Right atrium auricular region (tissue), 2 donors: ENCODE results near the gene EPO.

DNA sequence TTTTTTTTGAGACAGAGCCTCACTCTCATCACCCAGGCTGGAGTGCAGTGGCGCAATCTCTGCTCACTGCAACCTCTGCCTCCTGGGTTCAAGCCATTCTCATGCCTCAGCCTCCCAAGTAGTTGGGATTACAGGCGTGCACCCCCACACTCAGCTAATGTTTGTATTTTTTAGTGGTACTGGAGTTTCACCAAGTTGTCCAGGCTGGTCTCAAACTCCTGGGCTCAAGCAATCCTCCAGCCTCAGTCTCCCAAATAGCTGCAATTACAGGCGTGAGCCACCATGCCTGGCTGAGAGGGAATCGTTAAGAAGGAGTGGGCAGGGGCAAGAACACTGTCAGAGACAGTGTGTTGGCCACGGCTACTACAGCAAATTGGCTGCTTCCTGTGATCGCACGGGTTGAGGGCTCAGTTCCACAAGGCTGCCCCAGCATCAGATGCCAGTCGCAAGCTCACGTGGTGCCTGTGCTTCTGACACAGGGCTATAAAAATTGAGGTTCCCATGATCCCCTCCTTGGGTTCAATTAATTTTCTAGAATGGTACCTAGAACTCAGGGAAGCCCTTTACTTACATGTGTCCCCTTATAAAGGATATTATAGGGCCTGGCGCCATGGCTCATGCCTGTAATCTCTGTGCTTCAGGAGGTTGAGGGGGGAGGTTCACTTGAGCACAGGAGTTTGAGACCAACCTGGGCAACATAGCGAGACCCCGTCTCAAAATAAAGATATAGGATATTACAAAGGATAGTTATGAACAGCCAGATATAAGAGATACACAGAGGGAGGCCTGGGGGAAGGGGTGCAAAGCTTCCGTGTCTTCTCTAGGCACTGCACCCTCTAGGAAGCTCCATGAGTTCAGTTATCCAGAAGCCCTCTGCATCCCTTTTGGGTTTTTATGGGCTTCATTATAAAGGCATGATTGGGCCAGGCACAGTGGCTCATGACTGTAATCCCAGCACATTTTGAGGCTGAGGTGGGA lies 5.0 kb upstream of the PILRA start:
- PRO-cap: no peak
- RAMPAGE, long total RNA, 2 experiments: no peak in any of the 2 experiments

- PRO-cap: no peak
- RAMPAGE, long total RNA, 2 experiments: no peak in any of the 2 experiments
Measured at GRCh38 chr7:100493861-100494536, 10.3 kb downstream of the NYAP1 start.

- PRO-cap: no peak
- RAMPAGE, long total RNA, 2 experiments: no peak in any of the 2 experiments
Measured at GRCh38 chr7:100510747-100511216, 27.1 kb downstream of the NYAP1 start.

GRCh38 chr7:100539950-100540713 lies 1.1 kb downstream of the AGFG2 start:
- PRO-cap: no peak
- RAMPAGE, long total RNA, 2 experiments: no peak in any of the 2 experiments

- PRO-cap: no peak
- RAMPAGE, long total RNA, 2 experiments: no peak in any of the 2 experiments
Measured at GRCh38 chr7:100555541-100556114, 16.6 kb downstream of the AGFG2 start.

GRCh38 chr7:100556380-100557070 lies 17.2 kb downstream of the SAP25 start:
- PRO-cap: no peak
- RAMPAGE, long total RNA, 2 experiments: no peak in any of the 2 experiments

DNA sequence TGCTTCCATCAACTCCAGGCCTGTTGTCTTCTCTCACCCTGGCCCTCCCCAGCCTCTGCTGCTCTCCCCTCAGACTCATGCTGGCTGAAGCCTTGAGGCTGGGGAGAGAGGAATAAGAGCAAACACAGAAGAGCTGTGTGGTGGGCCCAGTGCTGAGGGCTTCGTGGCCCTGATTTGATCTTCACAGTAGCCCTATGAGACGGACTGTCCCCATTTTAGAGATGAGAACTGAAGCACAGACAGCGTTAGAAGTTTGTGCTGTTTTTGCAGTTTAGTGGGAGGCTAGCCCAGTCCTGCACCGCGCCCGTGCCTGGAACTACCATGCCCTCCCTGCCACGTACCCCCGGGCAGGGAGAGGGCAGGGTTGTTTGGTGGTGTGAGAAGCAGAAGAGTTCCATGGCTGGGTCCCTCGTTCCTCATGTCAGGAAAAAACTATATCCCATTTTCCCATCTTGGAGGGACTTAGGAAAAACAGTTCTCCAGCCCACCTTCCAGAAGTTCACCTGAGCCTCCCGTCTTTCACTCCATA lies 10.3 kb downstream of the SAP25 start:
- PRO-cap: no peak
- RAMPAGE, long total RNA, 2 experiments: no peak in any of the 2 experiments

GRCh38 chr7:100565496-100565813 lies 8.2 kb downstream of the SAP25 start:
- PRO-cap: no peak
- RAMPAGE, long total RNA, 2 experiments: no peak in any of the 2 experiments

- PRO-cap: no peak
- RAMPAGE, long total RNA, 2 experiments: no peak in any of the 2 experiments
Measured at GRCh38 chr7:100581830-100582334, 4.0 kb downstream of the LRCH4 start.

DNA sequence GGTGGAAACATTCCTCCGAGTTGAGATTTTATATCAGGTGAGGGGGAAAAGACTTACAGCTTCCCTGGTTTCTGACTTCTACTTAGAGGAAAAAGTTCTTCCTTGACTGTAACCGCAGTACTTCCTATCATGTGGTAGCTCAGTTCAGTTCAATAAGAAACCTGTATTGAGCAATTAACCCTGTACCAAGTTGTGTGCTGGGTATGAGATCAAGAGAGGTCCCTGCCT lies 1.4 kb downstream of the MOSPD3 start:
- PRO-cap: no peak
- RAMPAGE, long total RNA, 2 experiments: no peak in any of the 2 experiments

DNA sequence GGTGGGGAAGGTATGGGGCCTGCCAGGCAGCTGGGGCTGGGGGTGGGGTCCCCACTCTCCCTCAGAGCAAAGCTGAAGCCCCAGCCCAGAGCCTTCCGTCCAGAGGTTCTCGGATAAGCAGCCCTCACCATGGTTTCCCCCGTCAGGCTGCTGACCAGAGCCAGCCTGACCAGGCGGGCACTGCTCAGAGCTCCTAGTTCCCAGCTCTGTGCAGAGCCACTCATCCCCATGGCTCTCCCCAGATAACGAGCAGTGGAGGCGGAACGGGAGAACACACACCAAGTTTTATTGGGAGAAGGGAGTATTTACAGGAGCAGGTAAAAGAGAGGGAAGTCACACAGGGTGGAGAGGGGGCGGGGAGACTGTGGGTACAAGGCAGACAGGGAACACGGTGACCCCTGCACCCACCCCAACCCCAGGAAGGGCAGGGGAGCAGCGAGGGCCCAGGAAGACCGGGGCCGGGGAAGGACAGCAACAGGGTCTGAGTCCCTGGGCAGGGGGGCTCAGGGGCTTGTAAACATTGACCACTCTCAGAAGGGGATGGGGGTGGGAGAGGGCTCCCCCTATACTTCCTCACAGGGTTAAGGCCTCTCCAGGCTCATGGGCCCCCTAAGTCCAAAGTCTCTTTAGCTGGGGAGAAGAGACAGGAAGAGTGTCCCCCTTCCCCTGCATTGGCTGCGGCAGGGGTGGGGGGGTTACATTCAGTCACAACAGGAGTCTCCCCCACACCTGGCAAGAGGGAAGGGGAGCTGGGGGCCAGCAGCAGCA lies 5.9 kb downstream of the GNB2 start:
- PRO-cap: no peak
- RAMPAGE, long total RNA, 2 experiments: no peak in any of the 2 experiments

DNA sequence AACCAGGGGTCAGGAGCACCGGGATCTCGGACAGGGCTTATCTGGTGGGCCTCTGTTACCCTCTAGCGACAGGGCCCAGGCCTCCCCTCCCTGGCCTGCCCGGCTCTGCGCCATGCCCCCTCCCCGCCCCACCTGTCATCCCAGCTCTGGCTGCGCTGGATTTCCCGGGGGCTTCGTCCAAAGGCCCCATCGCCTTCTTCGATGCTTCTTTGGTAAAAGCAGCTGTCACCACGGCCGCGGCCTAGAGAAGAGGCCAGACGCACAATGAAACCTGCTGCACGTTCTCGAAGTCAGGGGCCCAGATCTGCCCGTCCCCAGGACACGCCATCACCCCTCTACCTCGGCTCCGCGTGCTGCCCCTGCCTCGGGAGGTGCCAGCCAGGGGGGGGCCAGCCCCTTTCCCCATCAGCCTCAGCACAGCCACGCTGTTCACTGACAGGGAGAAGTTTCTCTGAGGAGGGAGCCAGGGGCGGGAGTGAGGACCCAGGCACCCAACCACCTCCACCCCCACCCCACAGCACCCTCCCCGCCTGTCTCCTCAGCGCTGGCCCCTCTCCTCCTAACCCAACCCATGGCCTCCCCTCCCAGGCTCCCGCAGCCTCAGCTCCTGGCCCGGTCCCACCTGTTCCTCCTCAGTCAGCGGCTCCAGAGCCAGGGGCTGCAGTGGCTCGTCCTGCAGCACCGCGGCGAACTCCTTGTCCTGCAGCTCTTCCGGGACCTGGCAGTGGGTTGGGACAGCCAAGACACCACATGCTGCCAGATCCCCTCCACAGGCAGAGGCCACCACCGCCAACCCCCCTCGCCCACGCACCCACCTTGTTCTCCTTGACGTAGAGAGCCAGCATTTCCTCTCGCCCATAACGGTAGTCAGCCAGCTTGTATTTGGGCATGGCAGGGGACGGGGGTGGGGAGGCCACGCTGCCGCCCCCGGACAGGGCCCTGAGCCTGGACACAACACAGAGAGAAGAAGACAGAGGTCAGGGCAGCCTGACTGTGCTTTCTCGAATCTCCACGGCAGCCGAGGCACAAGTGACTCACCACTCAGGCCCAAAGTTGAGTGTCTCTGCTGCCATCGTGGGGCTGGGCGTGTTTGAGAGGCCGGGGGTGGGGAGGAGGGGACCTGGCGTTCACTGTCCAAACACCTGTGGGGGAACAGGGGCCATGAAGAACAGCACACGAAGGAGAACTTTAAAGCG lies 6.5 kb downstream of the GIGYF1 start:
- PRO-cap: no peak
- RAMPAGE, long total RNA, 2 experiments: no peak in any of the 2 experiments

GRCh38 chr7:100720132-100720921 lies at the start of gene EPO:
Gene EPO (plus strand): TSS chr7:100720468.
- PRO-cap: no peak
- RAMPAGE, long total RNA, 2 experiments: no peak in any of the 2 experiments

DNA sequence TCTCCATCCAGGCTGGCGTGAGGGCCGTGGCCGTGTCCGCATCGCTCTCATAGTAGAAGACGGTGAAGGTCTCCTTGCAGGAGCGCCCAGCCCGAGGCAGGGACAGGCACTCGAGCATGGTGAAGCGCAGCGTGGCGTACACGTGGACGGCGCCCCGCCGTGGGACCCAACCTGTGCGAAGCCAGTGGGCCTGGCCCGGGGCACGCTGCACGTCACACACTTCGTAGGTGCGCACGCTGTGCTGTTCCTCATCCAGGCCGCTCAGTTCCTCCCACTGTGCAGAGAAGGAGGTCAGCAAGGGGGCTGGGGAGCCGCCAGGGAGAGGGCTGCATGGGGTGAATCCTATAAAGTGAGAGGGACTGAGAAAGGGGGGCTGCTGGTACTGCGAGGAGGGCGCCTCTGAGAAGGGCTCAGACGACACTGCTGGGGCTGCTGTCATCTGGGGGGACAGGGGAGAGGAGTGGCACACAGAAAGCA lies 3.6 kb downstream of the EPHB4 start:
- PRO-cap: no peak
- RAMPAGE, long total RNA, 2 experiments: no peak in any of the 2 experiments

- PRO-cap: no peak
- RAMPAGE, long total RNA, 2 experiments: no peak in any of the 2 experiments
Measured at GRCh38 chr7:100829199-100829857, 2.0 kb upstream of the EPHB4 start.

- PRO-cap: bidirectional peak, plus-strand start at chr7:100837605, minus-strand start at chr7:100837406
- RAMPAGE, long total RNA, 2 experiments: no peak in any of the 2 experiments
Measured at GRCh38 chr7:100837041-100837842, 9.9 kb upstream of the EPHB4 start.

DNA sequence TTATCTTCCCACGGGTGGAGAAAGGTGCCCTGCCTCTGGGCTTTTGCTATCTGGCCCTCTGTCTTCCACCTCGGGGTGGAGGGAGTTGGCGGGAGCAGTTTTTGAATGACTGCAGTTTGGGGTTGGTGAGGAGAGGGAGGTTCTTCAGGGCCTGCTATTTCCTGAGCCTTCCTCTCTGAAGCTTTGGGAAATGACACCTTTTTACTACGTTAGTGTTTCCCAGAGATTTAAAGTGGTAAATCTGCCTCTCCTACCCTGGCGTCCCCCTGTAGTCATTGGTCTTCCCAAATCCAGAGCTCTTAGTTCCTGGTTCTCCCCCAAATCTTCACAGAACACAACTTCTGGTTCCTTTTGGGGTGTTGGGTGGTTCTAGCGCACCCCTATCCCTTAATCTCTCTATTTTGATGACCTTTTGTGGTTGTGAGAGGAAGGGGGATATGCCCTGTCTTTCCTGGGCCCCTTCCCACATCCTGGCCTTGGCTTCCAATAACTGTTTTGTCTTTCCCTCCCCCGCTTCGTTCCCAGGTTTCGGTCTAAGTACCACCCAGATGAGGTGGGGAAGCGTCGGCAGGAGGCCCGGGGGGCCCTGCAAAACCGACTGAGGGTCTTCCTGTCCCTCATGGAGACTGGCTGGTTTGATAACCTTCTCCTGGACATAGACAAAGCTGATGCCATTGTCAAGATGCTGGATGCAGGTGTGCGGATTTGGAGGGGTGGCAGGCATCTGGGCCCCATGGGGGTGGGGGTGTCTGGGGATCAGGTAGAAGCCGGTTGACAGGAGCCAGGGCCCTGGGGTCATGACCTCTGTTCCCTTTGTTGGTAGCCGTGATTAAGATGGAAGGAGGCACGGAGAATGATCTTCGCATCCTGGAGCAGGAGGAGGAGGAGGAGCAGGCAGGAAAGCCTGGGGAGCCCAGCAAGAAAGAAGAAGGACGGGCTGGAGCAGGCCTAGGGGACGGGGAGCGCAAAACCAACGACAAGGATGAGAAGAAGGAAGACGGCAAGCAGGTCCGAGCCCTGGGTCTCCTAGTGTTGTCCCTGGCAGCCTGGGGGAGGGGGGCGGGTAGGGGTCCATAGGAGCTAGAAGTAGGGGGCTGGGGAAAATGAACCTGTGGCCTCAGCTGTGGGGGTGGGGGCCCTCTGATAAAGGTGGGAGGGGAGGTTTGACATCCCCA lies 5.6 kb downstream of the UFSP1 start:
- PRO-cap: no peak
- RAMPAGE, long total RNA, 2 experiments: no peak in any of the 2 experiments

GRCh38 chr7:100887474-100887969 lies 2.0 kb downstream of the UFSP1 start:
- PRO-cap: no peak
- RAMPAGE, long total RNA, 2 experiments: no peak in any of the 2 experiments

DNA sequence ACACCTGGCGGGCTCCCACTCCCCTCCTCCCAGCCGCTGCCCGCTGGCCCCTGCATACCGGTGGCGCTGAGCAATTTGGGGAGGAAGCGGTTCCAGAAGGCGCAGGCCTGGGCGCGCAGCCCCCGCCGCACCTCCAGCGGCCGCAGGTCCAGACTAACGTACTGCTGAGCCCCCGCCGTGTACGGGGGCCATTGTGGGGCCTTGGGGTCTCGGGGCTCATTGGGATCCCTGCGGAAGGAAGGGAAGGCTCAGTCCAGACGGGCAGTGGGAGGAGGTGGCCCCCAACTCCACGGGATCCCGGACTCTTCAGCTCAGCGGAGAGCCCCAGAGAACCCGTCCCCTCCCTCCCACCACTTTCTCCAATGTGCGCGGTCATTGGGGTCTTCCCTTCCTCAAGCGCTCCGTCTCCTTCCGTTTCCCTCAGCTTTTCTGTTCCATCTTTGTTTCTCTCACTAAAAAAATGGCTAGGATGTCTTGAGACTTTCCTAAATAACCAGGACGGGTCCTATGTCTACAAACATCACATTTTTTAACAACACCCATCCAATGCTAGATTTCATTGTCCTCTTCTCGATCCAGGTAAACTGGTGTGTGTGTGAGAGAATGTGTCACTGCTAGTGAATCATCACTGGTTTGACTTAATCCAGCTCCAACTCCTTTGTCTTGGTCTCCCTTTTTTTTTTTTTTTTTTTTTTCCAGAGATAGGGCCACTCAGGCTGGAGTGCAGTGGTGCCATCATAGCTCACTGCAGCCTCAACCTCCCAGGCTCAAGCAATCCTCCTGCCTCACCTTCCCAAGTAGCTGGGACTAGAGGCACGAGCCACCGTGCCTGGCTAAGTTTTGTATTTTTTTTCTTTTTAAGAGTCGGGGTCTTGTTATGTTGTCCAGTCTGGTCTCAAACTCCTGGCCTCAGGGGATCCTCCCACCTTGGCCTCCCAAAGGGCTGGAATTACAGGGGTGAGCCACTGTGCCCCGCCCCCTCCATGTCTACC lies 1.9 kb upstream of the UFSP1 start:
- PRO-cap: no peak
- RAMPAGE, long total RNA, 2 experiments: no peak in any of the 2 experiments

DNA sequence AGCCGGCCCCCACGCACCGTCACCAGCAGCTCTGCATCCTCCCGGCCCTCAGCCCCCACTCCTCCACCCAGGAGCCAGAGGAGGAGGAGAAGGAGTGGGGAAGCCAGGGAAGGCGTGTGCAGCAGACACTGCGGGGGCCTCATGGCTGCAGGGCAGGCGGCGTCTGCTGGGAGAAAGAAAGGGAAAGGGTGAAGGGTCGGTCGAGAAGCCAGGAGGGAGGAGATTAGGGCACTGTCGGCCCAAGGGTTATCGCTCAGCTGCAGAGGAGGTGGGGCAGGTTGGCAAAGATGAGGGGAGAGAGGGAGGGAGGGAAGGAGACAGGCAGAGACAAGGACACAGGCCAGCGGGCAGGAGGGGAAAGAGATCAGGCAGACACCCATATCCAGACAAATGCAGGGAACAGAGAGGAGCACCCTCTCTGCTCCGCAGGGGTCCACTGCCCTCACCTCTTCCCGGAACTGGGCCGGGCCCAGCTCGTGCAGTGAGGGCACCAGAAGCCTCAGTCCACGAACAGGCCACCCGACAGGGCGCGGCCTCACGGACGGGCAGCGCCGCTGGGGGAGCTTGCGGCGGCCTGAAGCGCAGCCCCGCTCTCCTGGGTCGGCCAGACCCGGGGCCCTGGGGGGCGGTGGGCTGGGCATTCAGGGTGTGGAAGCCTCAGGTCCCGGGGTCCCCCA lies 1.5 kb downstream of the ACHE start:
- PRO-cap: no peak
- RAMPAGE, long total RNA, 2 experiments: no peak in any of the 2 experiments